GM12891 (cell line): ENCODE results near the gene NQO1.

DNA sequence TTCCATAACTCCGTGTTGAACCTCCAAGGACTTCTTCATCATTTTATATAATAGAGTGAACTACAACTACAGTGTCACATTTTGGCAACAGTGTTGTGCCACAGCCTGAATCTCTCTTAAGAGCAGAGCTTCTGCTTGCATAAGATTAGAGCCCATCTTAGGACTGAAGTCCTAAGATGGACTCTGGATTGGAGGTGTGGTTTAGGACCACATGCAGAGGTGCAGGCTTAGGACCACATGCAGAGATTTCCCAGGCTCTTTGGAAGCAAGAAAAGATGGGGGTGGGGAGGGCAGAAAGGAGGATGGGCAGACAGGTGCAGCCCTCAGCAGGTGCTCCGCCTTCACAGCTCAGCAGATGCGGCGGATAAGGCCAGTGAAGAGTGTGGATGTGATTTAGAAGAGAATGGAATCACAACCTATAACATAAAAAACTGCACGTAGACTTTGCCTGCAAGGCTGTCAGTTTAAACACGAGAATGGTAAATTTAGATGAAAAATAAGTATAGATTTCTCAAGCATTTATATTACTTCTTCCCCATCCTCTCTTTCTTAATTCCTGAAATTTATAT is 128.7 kb downstream of the TANGO6 start:
- RRBS: no CpG with 5 or more reads among the region's 6 CpGs

DNA sequence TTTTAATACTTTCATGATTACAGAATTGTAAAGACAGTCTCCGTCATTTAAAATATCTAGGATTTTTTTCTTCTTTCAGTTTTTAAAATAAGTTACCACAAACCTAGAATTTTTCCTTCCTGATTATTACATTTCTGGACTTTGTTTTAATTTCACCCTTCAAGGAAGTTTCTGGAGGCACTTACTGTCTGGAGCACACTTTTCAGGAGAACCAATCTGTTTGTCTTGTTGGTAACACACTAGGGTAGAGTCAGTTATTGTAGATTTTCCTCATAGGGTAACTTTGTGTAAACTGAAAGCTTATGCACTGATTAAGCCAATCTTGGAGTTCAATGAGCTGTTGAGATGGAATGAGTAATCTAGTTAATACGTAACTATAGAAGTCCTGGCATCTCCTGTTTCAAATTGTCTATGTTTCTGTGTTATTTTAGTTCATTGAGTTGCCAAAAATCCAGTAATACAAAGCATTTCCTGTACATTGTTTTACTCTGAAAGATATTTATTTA is 111.7 kb upstream of the HAS3 start:
- RRBS: no CpG with 5 or more reads among the region's 2 CpGs

DNA sequence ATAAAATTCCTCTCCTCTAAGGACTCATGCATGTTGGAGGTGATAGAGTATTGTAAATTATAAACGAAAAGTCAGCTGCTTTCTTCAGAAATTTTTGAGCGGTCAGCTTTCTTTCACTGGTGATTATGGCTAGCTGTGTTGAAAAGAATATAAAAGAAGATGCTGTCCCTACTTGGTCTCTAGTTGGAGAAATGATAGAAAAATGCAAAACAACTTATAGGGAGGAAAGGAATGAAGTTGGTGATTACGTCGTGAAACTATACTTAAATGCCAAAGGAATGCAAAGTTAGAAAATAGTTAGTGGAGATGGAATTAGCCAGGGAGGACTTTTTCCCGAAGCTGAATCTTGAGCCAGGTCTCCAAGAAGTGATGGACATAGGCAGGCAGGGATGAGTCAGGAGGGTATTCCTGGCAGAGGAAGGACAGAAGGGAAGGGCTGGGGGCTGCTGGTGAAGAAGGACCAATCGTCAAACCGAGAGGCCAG is 1.6 kb downstream of the SNTB2 start:
- RRBS: no CpG with 5 or more reads among the region's 7 CpGs

- RRBS: no CpG with 5 or more reads among the region's 34 CpGs
Measured at GRCh38 chr16:69315488-69316398, 4.6 kb downstream of the VPS4A start.

- RRBS: no CpG with 5 or more reads among the region's 30 CpGs
Measured at GRCh38 chr16:69328969-69329794, 1.2 kb downstream of the PDF start.

- RRBS: no CpG with 5 or more reads among the region's 15 CpGs
Measured at GRCh38 chr16:69367971-69368881, 16.6 kb upstream of the TMED6 start.

- RRBS: no CpG with 5 or more reads among the region's 5 CpGs
Measured at GRCh38 chr16:69383799-69384866, 1.7 kb downstream of the TERF2 start.

DNA sequence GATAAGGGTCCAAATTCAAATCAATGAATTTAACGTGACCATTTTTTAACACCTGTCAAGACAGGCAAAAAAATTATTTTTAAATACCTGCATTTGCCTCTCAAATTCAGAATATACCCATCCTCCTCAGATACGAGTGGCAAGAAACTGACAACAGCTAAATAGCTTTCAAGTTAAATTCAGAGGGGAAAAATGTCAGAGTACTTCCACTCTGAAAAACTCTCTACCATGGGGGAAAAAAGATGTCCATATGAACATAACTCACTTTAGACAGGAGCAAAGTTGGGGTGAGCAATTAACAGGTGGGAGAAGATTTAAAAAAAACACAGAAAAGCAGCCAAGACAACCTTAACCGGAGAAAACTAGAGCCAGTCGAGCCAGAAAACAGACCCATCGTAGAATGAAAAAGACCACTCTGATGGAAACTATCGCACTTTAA is 921 bp downstream of the TERF2 start:
- RRBS: no CpG with 5 or more reads among the region's 6 CpGs

DNA sequence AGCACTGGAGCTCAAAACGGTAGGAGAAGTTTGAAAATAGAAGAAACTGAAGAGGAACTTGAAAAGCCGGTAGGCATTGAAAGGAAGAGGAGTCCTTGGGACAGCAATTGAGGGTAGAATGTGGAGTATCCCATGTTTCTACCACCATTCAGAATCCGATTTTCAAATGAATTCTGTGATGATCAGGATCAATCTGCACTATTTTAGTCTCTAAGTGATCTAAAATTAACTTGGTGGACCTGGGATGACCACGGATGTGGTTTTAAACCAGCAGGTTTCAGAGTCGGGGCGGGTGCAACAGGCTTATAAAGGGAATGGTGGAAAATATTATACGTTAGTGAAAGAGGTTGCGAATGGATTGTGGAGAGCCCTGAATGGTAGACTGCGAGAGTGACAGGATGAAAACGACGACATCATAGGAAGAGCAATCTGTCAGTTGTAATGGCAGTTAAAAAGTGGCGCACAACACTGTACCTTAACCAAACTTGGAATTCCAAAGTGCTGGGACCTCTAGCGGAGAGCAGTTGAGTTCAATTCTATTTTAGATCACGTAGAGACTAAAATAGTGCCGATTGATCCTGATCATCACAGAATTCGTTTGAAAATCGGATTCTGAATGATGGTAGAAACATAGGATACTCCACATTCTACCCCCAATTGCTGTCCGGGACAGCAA is 1.3 kb upstream of the CYB5B start:
- RRBS: 98% methylated on average over 1 of the region's 18 CpGs

GRCh38 chr16:69569247-69569716 is 3.5 kb downstream of the NFAT5 start:
- RRBS: no CpG with 5 or more reads among the region's 6 CpGs

GRCh38 chr16:69626244-69626561 is 60.4 kb downstream of the NFAT5 start:
- RRBS: no CpG with 5 or more reads among the region's 2 CpGs

DNA sequence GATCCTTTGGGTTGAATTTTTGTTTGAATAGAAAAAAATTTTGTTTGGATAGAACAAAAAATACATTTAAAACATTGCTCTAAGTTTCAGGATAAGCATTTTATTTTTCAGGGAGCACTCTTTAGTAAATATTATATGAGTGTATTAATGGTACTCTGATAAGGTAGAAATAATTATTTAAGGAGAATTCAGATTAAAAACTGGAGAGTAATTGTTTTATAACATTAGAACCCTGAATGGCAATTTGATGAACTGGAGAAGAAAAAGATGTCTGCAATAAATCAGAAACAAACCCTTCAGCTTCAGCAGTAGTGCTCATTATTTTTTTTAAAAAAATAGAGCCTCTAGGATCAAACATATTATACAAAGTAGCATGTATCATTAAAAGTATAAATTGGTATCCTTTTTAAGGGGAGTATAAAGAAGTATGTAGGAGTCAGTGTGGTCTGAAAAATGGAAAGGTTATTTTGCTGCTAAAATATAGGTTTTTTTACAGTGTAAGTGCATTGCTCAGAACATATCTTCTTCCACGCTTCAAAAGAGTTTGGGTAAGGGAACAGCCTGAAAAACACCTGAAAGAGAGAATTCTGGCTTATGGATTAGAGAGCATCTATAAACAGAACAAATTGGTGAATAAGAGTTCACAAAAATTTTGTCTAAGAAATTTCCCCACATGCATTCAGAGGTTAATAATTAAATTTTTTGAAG is 73.6 kb downstream of the NFAT5 start:
- RRBS: no CpG with 5 or more reads among the region's 1 CpG

DNA sequence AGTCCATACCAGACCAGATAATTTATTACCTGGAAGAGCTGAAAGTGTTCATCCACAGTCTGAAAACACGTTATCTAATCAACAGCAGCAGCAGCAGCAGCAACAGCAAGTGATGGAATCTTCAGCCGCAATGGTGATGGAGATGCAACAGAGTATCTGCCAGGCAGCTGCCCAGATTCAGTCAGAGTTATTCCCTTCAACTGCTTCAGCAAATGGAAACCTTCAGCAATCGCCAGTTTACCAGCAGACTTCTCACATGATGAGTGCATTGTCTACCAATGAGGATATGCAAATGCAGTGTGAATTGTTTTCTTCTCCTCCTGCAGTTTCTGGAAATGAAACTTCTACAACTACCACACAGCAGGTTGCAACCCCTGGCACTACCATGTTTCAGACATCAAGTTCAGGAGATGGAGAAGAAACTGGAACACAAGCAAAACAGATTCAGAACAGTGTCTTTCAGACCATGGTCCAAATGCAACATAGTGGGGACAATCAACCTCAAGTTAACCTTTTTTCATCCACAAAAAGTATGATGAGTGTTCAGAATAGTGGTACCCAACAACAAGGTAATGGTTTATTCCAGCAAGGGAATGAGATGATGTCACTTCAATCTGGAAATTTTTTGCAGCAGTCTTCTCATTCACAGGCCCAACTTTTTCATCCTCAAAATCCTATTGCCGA is 33.8 kb downstream of the NQO1 start:
- RRBS: no CpG with 5 or more reads among the region's 4 CpGs

DNA sequence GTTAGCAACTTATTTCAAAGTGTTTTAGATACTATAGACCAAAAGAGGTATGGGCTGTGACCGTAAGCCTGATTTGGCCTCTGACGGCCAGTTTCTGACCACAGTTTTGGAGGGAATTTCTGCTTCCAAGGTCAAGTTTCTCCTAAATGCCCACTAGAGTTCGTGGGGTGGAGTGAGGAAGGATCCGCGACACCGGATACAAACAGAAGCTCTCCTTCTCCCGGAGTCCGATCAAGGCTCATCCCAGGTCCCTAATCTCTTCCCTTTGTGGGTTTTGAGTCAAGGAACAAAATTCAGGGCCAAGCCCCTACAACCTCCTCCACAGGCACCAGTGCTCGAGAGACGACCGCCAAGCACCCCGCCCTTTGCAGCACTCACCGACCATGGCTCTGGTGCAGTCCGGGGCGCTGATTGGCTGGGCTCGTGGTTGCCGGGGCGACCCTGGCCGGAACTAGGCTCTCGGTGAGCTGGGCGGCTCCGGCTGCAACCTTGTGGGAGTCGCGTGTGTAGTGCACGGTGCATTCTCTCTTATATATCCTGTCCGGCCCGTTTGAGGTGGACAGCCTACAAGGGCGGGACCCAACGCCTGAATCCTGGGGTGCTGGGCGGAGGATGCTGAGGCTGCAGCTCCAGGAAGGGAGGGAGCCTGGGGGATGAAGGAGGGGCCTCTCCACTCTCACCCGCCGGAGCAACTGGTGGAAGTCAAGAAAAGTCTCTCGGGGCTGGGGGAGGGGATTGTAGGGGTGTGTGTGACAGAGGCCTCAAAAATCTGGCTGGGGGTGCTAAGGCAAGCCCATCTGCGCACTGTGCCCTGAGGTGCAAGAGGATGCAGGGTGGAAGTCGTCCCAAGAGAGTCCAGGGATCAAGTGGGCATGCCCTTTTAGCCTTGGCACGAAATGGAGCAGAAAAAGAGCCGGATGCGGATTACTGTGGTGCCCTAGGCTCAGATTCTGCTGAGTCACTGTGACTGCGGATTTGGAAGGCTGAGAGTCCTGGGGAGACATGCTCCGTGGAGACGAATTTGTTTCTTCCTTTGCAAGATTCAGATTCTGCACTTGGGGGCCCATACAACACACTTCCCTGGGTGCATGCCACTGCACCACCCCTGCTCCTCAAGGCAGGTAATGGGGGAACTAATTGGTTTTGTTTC is at the start of gene NQO1:
Gene NQO1, minus strand, starts transcription at position 506 of the 1,150 bp plus-strand sequence.
- RRBS: no CpG with 5 or more reads among the region's 41 CpGs

DNA sequence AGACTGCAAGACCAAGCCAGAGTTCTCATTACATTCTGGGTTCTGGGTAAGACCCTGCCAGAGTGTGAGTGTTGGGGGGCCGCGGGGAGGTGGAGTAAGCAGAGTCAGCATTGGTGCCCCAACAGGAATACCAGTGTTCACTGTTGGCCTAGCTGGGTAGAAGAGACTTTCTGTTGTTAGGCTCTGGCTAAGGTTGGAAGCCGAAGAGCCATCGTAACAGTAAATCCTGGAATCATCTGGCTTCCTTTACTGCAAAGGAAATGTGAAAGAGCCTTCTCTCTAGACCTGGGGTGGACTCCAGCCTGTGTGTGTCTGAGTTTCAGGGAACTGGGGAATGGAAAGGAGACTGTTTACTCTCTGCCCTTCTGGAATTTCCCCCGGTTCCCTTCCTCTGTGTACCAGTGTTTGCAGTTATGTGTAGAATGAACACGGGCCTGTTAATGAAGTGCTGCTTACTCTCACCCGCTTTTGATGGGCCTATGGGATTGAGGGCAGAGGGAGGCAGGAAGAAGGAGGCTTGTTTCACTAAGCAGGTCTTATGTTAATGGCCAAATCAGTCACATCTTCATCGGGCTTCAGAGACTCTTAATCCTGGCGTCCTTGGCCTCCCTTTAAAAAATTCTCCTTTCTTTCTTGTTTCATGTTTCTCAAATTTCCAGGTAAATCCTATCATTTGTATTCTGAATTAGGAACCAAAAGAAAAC is 68.6 kb downstream of the WWP2 start:
- RRBS: no CpG with 5 or more reads among the region's 9 CpGs

- RRBS: no CpG with 5 or more reads among the region's 10 CpGs
Measured at GRCh38 chr16:69926670-69927191, 24.4 kb upstream of the CLEC18A start.

DNA sequence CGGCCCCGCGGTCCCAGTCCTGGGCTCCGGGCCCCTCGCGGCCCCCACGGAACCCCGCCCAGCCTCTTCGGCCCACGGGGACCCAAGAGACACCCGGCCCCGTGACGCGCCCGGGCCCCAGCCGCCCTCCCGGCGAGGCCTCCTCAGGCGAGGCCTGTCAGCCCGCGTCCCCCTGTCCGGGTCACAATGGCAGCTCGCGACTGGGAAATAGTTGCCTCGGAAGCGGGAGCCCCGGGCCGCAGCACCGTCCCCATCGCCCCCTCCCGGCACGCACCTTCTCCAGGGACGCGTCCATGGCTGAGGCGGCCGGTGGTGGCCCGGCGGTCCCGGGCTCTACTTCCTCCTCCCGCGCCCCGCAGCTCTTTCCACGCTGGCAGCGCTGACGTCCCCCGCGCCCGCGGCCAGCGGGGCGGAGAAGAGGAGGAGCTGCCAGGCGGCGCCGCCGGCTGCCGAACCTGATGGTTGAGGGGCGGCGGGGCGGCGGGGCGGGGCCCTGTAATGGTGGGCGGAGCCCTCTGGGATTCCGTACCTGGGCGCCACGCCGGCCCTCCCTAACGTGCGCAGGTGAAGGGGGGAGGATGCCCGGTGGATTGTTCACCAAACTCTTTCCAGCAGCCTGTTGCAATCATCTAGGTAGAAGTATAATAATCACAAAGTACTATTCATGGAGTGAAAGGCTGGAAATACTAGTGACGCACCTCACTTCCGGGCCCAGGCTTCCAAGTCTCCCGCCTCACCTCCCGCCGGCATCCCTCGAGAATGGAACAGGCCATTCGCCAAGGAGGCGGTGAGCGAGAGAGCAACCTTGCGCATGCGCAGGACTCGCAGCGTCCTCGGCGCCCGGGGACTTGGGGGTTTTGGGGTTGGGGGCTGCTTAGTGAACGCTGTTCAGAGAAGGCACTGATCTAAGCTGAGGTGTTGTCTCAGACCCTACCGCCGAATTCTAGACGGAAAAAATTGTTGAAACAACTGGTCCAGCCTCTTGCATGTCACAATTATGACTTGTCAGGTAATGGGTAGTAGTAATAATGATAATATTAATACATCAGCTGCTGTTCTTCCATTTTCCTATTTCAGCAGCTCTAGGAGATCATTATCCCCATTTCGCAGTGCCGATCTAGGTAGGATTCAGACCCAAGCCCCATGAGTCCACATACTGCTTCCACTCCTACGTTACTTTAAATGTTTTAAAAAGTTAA is 48.3 kb upstream of the PDPR start:
- RRBS: 0% methylated on average over 4 of the region's 92 CpGs

DNA sequence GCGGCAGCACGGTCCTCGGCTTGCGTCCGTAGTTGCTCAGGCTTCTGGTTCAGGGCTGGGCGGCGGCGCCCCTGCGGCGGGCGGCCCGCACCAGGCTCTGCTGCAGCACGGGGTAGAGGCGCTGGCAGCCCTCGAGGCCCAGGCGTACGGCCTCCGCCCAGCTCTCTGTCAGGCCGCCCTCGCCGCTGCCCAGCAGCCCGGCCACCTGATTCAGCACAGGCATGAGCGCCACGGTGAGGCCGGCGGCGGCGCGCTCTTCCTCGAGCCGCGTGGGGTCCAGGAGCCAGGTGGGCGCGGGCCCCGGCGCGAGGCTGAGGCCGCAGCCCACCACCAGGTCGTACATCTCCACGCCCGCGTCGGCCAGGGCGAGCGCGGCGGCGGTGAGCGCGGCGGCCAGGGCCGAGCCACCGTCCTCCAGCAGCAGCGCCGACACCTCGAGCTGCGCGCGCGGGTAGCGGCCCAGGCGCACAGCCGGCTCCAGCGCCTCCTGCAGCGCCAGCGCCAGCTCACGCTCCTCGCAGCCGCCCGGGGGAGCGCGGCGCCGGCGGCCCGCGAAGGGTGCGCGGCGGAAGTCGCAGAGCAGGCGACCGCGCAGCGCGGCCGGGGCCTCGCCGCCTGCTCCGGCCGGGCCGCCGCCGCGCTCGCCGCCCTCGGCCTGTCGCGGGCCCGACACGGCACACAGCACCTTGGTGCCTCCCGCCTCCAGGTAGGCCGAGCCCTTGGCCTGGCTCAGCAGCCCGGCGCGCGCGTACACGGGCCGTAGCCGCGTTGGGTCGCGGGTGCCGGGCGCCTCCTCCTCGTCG is 506 bp downstream of the EXOSC6 start:
- RRBS: under 1% methylated on average over 38 of the region's 119 CpGs

- RRBS: no CpG with 5 or more reads among the region's 8 CpGs
Measured at GRCh38 chr16:70264671-70265246, 13.0 kb upstream of the EXOSC6 start.

GRCh38 chr16:70283272-70283729 is 6.0 kb downstream of the AARS1 start:
- RRBS: no CpG with 5 or more reads among the region's 7 CpGs